Mesenchymal stem cell of Wharton's jelly (primary cell): ENCODE measurements around a stretch of chr13.

DNA sequence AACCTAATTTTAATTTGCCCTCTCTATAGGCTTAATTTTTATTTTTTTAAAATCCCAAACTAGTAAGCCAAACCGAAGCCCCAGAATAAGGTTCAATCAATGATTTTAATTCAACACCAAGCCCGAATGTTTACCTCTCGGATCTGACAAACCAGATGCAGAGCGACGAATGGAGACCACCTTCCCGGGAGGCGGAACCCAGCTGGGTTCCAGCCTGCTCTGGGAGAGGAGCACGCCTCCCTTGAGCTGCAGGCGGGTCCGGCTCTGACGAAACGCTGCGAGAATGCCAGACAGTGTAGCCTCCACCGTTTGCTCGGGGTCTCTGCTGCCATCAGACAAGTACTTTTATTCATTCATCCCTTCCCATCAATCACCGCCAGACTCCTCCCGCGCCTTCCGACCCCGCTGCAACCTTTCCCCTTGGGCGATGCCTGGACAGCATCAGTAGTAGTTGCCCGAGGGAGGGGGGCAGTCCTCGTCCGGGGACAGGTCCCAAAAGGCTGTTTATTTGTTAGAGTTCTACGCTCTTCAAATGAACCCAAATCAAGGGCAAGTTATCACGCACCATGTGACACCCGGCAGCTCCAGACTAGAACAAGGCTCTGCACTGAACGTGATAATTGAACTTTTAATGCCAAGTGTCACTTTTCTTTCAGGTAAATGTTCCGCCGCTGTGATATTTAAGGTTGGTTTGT, 779 bp upstream of the EDNRB start:
- CAGE, long polyA plus RNA, result no peak

DNA sequence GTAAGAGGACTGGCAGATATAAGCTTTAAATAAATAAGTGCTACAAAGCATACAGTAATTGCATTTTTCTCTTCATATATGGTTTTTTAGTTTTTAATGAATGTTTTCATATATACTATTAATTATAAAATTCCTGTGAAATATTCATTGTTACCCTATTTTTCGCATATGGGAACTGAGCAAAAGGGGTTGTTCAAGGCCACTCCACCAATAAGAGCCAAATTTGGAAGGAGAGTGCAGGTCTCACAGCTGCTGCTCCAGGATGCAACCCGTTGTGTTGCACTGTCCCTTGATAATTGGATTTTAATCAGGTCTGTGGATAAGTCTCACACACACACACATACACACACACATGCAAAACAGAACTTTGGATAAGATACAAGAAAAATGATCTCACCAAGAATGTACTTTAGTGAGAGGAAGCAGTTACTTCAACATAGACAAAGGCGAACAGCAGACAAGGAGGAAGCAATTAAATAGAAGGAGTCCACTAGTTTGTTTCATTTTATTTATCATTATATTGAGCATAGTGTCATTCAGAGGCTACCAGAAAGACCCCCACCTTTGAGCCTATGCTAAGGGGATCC, 127.2 kb upstream of the EDNRB start:
- CAGE, long polyA plus RNA, result no peak

GRCh38 chr13:78595795-78596740, 7.3 kb downstream of the POU4F1 start:
- CAGE, long polyA plus RNA, result no peak

DNA sequence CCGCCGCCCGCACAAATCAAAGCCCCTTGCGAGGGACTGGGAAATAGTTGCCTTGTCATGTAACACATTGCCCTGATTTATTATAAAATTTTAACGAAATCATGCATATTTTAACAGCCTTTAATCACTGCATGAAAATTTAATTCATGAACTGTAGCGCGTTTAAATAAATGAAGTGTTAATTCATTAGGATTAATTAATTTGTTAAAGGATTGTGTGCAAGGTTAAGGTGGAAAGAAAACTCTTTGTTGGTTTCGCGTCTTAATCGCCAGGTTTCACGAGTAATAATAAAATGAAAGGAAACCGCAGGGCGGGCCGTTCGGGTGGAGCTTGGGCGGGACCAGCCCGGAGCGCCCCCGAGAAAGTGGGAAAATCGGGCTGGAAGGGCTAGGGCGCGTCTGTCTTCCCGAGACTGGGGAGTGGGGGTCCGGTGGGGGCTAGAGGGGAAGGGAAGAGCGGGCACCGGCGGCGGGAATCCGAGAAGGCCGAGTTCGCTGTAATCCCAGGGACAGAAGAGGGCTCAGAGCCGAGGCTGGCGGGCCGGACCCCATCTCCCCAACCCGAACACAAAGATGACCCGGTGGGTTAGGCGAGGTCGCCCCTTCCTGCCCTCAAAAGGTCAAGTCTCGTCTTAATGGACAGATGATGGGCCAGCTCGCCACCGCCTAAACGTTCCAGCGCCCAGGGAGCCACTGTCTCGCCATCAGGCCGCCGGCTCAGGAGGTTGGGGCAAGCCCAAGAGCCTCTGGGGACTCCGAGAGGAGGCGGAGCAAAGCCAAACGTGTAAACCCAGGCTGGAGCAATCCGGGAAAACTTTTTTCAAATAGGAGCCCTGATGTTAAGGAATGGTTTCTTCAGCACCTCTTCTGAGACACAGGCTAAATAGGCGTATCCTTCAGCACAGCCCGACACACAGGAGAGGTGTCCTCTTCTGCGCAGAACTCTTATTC, 6.0 kb upstream of the POU4F1 start:
- CAGE, long polyA plus RNA, result no peak

DNA sequence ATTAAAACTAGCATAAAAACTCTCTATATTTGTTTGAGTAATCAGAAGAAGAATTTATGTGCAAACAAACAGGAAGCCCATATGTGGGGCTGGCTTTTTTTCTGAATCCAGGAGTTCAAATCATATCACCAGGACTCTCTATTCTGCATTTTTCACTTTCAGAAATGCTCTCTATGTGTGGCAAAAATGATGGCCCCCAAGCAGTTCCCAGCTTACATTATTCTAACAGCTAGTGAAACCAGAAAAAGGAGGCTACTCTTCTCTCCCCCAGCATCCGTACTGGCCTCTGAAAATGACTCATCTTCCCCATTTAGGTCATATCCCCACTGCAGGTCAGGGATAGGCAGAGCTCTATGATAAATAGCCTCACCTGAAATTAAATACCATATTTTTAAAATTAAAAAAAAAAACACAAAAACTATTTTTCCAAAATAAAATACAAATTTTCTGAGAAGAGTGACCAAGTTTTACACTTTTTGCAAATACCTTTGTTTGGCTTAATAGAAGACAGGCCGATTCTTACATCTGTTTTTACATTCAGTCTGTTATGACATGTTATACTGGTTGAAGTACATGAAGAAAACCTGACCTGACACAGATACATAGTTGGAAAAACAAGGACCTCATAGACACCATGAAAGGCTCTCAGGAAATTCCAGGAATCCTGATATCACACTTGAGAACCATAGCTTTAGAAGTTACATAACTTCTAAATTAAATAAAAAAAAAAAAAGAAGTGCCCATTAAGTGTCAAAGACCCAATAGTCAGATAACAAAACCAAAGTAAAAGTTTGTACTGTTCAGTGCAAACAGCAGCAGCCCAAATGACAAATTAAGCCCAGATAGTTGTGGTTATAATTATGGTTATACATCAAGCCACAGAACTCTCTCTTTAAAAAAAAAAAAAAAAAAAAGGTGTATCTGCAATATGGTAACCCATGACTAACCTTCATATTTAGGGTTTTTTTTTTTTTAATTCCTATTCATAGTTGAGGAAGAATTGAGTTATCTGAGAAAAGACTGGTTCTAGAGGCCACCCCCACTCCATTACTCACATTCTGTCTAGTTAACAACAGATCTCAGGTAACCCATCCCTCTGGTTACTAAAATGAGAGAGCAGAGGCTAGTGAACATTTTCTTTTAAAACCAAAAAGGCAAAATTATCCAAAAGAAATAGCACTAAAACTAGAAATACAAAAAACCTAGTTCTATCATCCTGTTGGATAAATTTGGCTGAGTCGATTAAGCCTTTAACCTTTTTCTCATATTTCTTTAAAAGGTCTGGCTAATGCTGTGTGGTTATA, 19.9 kb downstream of the RBM26 start:
- CAGE, long polyA plus RNA, result no peak

DNA sequence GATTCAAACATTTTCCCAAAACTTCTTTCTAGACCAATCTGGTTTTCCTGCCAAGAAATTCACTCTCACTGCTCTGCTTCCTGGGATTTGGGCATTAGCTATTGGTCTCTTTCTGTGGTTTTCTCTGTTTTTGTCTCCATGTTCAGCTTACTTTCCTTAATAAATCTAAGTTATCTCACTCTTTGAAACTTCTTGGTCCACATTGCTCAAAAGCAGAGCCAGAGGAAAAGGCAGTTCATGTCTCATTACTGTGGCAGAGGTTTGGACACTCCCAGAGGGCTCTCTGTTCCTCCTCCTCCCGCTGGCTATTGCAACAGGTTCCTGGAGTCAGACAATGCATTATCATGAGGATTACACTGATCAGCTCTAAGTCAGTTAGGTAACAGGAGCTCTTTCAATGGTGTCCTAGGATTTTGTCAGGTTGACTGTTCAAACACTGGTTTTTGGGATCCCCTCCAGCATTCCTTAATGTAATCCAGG, 298.8 kb downstream of the NDFIP2 start:
- CAGE, long polyA plus RNA, result no peak

DNA sequence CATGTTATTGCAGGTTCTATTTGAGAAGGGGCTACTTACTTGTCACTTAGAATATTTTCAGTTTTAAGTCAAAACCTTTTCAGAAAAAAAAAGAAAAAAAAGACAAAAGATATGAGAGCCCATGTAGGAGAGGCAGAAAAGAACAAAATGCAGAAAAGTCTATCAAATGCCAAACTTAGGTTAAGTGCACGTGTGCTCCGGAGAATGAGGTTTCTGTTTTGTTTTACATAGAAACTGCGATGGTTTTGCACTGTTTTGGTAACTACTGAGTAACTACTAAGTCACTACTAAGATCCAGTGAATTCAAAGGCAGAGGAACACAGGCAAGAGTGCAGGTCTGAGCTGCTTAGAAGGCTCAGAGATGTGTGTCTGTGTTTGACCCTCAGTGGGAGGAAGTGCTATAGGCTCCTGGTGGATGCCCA, 299.2 kb downstream of the NDFIP2 start:
- CAGE, long polyA plus RNA, result no peak

- CAGE, long polyA plus RNA, result no peak
Measured at GRCh38 chr13:80303479-80303967, 37.4 kb downstream of the SPRY2 start.

- CAGE, long polyA plus RNA, result no peak
Measured at GRCh38 chr13:80716506-80716982, 375.6 kb upstream of the SPRY2 start.

GRCh38 chr13:82417697-82418029, 1464.6 kb downstream of the SLITRK1 start:
- CAGE, long polyA plus RNA, result no peak

GRCh38 chr13:85205598-85205904, 593.7 kb downstream of the SLITRK6 start:
- CAGE, long polyA plus RNA, result no peak

- CAGE, long polyA plus RNA, result no peak
Measured at GRCh38 chr13:87333746-87334167, 337.4 kb upstream of the SLITRK5 start.

DNA sequence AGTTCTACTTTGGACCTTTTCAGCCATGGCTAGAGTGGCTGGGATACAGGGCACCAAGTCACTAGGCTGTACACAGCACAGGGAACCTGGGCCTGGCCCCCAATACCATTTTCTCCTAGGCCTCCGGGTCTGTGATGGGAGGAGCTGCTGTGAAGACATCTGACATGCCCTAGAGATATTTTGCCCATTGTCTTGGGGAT, 1747.9 kb upstream of the GPC5 start:
- CAGE, long polyA plus RNA, result no peak

DNA sequence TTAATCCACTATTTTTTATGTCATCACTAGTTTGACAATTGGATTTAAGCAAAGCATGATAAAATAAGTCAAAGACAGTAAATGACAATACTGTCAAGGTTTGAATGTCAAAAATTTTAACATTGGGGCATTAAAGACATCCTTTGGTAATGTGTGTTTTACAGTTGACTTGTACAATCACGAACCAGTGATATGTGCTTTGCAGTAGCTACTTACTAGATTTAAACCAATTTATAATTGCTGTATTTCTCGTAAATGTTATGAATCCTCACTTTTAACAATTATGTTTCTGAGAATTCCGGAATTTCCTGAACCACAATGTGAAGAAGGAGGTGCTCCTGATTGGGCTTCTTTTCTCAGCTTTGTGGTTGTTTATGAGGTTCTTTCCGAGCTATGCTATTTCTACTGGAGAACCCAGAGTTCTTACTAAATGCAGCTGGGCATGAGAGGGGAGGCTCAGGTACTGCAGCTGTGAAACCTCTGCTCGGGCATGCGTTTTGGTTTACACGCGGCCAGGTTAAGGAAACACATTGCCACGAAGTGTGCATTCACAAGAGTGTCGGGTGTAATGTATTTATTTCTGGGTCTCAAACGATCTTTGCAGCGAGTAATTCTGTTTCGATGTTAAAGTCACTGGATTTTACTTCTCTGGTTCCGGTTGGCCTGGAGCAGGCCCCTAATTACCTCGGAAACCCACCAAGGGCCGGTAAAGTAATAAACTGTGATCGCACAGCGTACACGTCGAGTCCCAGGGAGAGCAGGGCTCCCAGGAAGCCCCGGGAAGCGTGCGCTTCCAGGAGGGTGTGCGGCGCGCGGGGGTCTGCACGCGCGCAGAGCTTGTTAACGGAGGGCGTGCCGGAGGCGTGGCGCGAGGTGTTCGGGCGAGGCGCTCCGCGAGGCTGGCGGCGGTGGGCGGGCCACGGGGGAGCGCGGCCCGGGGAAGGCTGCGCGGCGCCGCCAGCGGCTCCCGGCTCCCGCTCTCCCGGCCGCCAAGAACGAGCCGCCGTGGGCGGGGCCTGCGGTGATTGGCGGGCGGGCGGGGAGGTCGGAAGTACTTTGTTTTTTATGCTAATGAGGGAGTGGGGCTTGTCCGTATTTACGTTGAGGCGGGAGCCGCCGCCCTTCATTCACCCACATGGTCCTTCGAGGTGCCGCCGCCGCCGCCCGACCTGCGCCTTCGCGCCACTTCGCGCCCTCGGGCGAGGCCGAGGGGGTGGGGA, 51.4 kb upstream of the GPC5 start:
- CAGE, long polyA plus RNA, result no peak

- CAGE, long polyA plus RNA, result no peak
Measured at GRCh38 chr13:93231907-93232128, 5.2 kb downstream of the GPC6 start.

DNA sequence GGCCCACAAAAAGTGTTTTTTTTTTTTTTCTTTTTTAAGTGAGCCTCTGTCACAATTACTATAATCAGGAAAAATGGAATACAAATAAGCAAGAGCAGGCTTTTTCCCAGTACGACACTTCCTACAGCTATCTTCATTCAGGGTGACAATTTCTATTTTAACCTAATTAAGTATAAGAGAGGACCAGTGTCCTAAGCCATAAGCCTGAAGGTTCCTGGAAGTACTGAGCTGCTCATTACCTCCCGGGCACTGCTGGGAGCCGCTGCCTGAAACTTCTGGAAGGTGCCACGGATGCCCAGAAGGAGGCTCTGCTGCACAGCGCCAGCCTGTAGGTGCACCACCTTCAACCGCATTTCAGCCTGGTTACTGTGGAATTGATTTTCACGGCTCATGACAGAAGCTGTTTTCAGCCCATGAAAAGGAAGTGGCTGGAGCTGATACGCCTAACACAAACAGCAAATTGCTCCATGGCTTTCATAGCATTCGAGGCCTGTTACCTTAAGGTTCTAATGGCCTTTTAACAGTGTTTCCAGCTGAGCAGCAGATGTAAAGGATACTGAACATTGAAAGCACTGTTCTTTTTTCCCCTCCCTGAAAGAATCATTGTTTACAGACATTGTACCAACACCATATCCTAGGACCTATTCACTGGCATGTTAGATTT, 21.9 kb downstream of the GPC6 start:
- CAGE, long polyA plus RNA, result no peak

GRCh38 chr13:93454628-93455475, 228.2 kb downstream of the GPC6 start:
- CAGE, long polyA plus RNA, result no peak

- CAGE, long polyA plus RNA, result no peak
Measured at GRCh38 chr13:93495663-93496776, 269.4 kb downstream of the GPC6 start.

DNA sequence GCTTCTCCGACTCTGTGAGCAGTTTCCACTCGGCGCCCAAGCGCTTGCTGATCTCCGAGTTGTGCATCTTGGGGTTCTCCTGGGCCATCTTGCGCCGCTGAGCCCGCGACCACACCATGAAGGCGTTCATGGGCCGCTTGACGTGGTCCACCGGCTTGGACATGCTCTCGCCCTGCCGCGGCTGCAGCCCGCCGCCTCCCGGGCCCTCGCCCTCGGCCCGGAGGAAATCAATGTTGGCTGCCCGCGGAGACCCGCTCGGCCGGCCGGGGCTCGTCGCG, 519 bp downstream of the SOX21 start:
- CAGE, long polyA plus RNA, result no peak

- CAGE, long polyA plus RNA, result no peak
Measured at GRCh38 chr13:95115417-95116212, 185.6 kb downstream of the ABCC4 start.